Gallbladder (tissue), 1 donor: Measurements from ENCODE around the genes PAK6, KNSTRN and GCHFR.

DNA sequence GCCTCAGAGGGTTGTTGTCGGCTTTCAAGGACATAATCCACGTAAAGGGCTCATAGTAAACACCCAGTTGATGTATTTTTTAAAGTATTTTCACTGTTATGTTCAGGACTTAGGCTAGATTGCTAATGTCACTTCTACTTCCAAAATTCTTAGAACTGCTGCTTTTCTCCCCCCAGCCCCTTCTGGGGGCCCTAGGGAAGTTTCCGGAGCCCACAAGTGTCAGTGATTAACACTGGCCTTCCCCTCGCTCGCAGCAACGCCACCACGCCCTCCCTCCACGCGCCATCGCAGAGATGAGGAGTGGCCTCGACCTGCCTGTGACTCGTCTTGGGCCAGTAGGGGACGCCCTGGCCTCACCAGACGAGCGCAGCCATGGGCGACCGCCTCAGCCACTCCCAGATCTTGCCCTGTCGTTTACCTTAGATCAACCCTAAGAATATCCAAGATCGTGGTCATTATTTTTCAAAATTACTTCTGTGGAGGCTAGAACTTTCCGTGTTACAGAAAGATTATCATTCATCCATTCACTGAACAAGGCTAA, 6.0 kb upstream of the SRP14 start:
- PRO-cap: no peak

DNA sequence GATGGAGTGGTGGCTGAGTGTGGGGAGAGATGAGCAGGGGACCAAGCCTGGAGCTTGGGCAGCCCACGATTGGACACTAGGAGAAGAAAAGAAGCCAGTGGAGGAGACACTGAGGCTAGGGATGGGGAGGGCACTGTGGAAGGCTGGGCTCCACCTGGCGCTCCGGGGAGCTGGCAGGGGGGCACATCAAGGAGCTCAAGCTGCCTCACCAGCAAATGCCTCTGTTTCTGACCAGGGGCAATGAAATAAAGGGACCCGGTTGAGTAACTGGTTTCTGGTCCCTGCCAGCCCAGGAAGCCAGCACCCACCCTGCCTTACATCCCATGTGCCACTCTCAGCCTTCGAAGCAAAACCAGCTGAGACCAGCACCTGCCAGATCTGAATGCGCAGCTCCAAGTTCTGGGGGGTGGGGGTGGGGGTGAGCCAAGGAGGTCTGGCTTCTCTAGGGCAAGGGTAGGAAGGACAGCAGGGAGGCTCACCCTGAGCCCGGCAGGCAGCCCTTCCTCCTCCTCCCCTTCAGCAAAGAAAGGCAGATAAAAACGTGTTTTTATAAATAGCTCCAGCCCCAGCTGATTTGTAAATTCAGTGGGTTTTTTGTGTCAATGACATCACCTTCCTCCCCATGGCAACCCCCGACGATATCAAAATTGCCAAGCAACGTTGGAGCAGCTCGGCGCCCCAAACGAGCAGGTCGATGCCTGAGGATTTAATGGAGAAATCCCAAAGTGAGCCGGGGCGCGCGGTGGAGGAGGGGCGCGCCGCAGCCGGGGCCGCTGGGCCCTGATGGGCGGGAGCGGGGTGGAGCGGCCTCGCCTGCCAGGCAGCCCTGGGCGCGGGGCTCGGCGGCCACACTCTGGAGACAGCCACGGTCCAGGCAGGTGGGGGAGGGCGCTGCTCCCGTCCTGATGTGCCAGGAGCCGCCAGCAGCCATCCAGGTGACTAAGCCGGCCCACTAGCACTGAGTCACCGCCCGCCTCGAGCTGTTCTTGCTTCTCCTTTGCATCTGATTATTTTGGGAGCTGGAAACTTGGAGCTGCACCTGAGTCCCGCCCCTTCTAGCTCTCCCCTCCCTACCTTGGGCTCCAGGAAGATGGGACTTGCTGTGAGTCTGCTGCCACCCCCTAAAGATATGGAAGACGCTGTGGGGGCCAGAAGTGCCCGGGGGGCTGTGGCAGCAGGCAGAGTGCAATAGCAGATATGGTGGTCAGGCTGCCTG, at the start of gene PAK6:
Gene PAK6, plus strand, starts transcription at position 653 of the 1,216 bp plus-strand sequence.
- PRO-cap: bidirectional peak, plus-strand start at position 872 of the sequence, minus-strand start at position 861 of the sequence

DNA sequence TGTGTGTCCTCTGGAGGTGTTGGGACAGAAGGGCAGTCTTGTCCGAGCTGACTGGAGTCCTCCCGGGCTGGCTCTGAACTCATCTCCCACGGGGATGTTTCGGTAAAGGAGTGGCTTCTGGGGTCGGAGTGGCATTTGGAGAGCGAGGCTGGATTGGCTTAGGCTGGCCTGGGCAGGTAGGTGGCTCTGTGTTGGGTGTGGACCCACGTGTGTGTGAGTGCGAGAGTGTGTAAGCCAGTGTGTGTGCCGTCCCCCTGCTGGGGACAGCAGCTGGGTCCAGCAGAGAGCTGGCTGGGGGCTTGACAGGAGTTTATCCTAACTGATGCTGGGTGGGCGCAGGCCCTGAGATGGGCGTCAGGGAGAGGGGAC, 748 bp downstream of the PAK6 start:
- PRO-cap: no peak

- PRO-cap: bidirectional peak, plus-strand start at chr15:40324378, minus-strand start at chr15:40324221; unidirectional peak, minus-strand start at chr15:40324553
These were observed 853 bp downstream of the INAFM2 start for GRCh38 chr15:40324064-40325025.

GRCh38 chr15:40351943-40352925, 1.4 kb downstream of the PHGR1 start:
- PRO-cap: no peak

DNA sequence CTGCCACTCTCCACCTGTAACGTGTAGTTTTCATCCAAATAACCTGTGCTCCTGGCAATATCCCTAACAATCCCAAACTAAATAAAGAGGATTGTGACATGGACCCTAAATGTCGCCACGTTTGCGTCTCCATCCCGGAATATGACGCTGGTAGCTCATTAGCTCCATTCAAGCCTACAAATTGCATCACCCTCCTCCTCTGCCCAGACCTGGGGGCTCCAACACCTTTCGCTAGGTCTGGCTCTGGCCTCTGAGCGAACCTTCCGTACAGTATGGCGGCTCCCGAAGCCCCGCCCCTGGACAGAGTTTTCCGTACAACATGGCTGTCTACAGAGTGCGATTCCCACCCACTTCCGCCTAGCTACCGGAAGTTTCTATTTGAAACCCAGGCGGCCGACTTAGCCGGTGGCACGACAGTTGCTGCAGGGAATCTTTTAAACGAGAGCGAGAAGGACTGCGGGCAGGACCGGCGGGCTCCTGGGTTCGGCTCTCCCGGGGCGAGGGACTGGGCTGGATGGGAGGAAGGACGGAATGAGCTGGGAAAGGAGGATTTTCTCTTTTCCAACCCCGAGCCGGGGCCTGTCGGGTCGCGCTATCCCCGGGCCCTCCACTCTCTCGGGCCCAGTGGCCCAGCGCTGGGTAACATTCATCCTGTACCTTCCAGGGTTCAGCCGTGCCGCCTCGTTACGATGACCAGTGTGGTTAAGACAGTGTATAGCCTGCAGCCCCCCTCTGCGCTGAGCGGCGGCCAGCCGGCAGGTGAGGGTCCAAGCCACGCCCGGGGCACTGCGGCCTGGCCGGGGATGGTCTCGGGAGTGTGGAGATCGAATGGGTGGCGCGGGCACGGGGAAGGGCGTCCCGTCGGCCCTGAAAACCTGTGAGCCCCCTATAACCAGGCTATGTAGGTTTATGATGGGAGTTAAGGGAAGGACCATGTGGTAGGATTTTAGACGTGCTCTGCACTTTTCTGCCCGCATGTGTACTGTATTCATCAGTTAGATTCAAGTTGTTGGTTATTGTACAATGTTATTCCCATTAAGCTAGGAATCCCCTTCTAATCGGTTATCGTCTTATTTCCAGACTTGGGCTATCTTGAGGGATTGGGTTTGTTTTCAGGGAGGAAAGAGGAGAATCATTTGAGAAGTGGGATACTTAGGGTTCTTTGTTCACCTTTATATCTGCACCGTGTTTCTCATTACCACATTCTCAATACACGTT, at the start of gene KNSTRN:
Gene KNSTRN, plus strand, starts transcription at position 158 of the 1,218 bp plus-strand sequence.
- PRO-cap: unidirectional peak, plus-strand start at position 437 of the sequence

GRCh38 chr15:40385967-40387164, 3.8 kb downstream of the KNSTRN start:
- PRO-cap: no peak

- PRO-cap: no peak
These were observed 6.8 kb downstream of the IVD start for GRCh38 chr15:40412230-40413008.

DNA sequence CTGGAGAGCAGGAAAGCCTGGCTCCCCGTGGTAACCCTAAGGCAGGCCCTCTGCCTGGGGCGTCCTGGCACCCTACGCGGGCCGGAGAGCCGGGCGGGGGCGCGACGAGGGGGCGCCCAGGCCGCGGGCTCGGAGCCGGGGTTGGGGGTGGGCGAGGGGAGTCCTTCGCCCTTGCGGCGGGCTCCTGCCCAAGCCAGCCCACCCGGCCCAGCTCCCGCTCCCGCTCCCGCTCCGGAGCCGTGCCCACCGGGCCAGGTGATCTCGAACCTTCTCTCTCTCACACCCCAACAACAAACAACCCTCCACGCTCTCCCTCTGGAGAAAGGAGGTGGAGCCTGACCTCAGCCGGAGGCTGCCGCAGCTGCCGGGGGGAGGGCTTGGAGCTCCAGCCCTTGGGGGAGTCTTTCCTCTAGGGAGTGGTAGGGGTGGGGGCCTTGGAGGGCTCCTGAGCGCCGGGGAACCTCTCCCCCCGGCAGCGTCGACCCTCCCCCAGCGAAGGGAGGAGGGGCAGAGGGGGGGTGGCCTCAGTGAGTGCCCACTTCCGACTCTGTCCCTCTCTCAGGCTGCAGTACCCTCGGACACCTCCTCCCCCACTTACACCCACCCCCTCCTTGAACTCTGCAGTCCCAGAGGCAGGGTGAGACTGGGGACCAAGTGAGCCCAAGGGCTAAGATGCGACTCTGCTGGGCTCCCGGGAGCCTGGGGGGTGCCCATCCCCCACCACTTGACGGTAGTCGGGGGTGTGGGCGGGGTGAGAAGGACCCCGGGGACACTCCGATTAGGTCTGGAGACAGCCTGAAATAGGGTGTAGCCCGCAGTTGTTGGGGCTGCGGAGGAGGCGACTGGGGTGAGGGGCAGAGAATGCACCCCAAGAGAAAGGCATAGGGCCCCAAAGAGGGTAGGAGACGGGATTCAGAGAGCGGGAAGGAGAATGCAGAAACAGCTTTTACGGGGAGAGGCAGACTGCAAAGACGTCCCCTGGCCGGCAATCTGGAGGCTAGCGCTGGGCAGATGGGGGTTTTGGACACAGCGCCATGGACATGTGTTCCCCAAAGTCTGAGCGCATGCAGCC, 4.4 kb upstream of the BAHD1 start:
- PRO-cap: no peak

GRCh38 chr15:40550638-40551134, 14.2 kb downstream of the CCDC32 start:
- PRO-cap: no peak

- PRO-cap: no peak
These were observed 3.4 kb upstream of the KNL1 start for GRCh38 chr15:40590559-40591089.

DNA sequence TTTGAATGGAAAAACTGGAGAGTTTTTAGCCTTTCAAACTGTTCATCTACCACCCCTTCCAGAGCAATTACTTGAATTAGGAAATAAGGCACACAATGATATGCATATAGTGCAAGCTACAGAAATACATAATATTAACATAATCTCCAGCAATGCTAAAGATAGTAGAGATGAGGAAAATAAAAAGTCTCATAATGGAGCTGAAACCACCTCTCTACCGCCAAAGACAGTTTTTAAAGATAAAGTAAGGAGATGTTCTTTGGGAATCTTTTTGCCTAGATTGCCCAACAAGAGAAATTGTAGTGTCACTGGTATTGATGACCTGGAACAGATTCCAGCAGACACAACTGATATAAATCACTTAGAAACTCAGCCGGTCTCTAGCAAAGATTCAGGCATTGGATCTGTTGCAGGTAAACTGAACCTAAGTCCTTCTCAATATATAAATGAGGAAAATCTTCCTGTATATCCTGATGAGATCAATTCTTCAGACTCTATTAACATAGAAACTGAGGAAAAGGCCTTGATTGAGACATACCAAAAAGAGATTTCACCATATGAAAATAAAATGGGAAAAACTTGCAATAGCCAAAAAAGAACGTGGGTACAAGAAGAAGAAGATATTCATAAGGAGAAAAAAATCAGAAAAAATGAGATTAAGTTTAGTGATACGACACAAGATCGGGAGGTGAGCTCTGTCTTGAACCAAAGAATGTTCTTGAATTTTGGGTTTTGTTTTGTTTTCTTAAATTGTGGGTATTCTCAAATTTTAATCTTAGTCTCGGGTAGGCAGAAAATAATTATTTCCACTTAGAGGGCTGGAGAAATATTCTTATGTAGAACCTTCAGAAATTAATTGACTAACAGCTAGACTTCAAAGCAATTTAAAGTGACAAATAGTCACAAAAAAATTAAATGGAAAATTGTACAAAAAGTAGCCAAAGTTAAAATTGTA, 31.2 kb downstream of the KNL1 start:
- PRO-cap: no peak

DNA sequence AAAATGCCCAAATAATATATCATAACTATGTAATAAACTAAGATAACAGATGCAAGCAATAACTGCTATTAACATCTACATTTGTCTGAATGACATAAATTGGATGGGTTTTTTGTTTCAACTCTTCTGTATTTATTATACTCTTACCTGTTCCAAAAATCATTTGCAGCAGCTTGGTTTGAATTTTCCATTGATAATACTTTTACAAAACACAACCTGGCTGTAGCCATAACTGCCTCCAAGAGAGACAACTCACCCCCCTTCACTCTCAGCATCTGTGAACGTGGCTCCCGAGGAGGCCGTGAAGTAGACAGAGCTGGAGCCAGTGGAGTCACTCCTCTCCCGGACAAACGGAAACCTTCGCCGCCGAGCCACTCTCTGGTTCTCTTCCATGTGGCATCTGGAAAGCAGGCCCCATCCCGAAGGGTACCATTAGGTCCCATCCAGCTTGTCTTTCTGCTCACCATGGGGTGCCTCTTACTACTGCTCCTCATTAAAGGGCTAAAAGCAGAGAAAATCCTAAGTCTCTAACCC, 3.8 kb downstream of the RMDN3 start:
- PRO-cap: no peak

- PRO-cap: bidirectional peak, plus-strand start at chr15:40764068, minus-strand start at chr15:40763874; bidirectional peak, plus-strand start at chr15:40764393, minus-strand start at chr15:40764316
These were observed at the start of gene GCHFR for GRCh38 chr15:40763653-40764603. Gene GCHFR (plus strand): TSS chr15:40764068.

DNA sequence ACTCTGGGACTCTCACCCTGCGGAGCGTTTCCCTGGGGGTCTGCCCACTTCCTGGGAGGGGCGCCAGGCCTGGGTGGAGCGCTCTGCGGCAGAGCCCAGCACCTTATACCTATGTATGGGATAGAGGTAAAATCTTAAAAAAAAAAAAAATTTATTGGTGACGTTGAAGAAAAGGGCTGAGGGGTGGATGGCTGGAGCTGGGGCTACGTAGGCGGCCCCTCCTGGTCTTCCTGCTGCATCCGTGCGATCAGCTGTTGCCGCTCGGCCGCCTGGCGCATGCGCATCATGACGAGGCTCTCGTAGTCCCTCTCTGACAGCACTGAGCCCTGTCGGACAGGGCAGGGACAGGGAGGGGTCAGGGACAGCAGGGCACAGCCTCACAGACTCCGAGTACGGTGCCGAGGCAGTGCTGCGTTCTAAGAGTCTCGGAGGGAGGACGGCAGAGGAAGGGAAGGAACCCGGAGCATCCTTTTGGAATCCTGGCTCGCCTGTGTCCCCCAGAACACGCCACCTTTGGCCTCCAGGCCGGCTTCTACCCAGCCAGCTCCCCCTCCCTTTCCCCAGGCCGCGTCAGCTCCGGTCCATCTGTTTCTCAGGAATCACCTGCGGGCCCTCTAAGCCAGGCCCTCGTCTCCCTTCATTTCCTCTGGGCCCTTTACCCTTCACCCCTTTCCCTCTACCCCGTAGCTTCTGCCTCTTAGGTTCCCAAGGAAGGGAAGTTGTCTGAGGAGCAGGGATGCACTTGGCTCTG, 1.9 kb upstream of the C15orf62 start:
- PRO-cap: no peak

GRCh38 chr15:40825475-40825960, 3.0 kb downstream of the PPP1R14D start:
- PRO-cap: bidirectional peak, plus-strand start at chr15:40825846, minus-strand start at chr15:40825719

GRCh38 chr15:40871721-40872308, 2.2 kb downstream of the RHOV start:
- PRO-cap: no peak

DNA sequence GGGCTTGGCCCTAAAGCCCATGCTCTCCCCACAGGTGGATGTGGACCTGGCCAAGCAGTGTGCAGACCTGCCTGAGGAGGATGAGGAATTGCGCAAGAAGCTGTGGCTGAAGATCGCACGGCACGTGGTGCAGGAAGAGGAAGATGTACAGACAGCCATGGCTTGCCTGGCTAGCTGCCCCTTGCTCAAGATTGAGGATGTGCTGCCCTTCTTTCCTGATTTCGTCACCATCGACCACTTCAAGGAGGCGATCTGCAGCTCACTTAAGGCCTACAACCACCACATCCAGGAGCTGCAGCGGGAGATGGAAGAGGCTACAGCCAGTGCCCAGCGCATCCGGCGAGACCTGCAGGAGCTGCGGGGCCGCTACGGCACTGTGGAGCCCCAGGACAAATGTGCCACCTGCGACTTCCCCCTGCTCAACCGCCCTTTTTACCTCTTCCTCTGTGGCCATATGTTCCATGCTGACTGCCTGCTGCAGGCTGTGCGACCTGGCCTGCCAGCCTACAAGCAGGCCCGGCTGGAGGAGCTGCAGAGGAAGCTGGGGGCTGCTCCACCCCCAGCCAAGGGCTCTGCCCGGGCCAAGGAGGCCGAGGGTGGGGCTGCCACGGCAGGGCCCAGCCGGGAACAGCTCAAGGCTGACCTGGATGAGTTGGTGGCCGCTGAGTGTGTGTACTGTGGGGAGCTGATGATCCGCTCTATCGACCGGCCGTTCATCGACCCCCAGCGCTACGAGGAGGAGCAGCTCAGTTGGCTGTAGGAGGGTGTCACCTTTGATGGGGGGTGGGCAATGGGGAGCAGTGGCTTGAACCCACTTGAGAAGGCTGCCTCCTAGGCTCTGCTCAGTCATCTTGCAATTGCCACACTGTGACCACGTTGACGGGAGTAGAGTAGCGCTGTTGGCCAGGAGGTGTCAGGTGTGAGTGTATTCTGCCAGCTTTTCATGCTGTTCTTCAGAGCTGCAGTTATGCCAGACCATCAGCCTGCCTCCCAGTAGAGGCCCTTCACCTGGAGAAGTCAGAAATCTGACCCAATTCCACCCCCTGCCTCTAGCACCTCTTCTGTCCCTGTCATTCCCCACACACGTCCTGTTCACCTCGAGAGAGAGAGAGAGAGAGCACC, 8.7 kb downstream of the VPS18 start:
- PRO-cap: no peak

DNA sequence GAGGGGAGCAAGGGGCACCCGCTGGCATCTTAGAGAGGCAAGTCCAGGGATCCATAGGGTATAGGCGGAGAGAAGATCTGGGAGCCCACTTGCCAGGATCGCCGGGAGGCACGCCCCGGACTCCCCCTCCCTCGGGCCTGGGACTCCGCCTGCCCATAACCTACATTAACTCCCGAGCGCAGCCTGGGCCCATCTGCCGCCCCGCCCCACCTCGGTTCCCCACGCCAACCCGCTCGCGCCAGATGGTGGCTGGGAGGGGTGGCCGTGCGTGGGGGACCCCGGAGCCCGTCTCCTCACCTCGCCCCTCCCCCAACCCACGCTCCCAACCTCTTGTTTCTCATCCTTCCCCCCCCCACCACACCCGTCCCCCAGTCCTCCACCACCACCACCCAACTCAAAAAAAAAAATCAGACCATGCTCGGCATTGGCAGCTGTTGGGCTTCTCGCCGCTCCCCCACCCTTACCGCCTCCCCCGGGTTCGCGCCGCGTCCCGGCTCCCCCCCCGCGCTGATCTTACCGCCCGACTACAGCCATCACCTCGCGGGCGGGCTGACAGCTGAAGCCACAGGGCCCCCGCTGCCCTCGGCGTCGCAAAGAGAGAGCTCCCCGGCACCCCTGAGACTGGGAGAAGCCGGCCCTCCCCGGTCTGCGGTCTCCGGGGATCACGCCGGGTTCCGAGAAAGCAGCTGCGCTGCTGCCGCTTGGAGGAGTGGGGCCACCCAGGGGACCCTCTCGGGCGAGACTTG, 1.5 kb upstream of the DLL4 start:
- PRO-cap: no peak

DNA sequence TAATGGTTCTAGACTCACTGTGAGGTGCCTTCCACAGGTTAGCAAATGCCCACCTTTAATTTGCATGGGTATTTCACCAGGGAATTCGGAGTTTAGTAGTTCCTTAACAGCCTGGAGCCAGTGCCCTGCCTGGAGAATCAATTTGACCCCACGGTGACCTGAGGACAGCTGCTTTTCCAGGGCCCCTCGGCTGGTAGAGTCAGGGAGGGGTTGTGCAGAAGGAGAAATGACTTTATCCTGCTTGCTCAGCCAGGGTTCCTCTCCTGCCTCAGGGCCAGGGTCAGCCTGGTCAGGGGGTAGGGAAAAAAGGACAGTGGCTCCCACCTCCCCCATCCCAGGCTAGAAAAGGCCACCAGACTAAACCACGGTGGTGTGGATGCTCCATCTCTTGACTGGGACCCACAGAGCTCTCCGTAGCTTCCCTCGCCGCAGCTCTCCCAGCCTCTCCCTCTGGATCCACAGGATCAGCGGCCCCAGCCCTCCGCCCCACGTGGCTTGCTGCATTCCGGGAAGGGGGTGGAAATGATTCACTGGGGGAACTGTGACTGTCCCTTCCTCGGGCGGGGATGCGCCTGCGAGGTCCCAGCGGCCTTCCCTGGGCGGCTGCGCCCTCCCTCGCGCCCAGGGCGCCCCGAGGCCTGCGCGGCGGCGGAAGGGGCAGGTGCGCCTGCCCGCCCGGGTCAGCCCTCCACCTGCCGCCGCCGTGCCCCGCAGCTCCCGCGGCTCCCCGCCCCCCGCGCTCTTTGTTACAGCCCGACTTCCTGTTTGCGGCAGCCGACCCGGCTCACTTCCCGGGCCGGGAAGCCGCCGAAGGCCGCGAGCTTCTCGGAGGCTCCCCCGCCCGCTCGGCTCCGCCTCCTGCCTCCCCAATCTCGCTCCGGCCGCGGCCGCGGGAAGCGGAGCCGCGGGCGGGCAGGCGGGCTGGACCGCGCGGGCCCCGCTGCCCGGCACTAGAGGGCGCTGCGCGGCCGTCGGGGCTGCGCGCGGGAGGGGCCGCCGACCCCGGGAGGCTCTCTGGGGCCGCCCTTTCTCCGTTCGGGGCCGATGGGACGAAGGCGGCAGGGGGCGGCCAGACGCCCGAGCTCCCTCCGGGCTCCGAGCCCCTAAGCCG, 11.8 kb upstream of the CHAC1 start:
- PRO-cap: bidirectional peak, plus-strand start at position 548 of the sequence, minus-strand start at position 446 of the sequence; bidirectional peak, plus-strand start at position 787 of the sequence, minus-strand start at position 803 of the sequence